Airway epithelial cell (primary cell): ENCODE measurements around a stretch of chr7.

GRCh38 chr7:44820831-44821067 lies 24.3 kb downstream of the PPIA start:
- RAMPAGE, long total RNA = no peak

GRCh38 chr7:44965633-44966191 lies 13.1 kb downstream of the MYO1G start:
- RAMPAGE, long total RNA = no peak

GRCh38 chr7:45038863-45039509 lies 39.0 kb downstream of the CCM2 start:
- RAMPAGE, long total RNA = no peak

- RAMPAGE, long total RNA = no peak
These were observed 2.9 kb downstream of the RAMP3 start for GRCh38 chr7:45160367-45161010.

- RAMPAGE, long total RNA = no peak
These were observed 10.2 kb upstream of the ADCY1 start for GRCh38 chr7:45563922-45564495.

- RAMPAGE, long total RNA = no peak
These were observed 4.7 kb downstream of the IGFBP3 start for GRCh38 chr7:45916390-45916831.

DNA sequence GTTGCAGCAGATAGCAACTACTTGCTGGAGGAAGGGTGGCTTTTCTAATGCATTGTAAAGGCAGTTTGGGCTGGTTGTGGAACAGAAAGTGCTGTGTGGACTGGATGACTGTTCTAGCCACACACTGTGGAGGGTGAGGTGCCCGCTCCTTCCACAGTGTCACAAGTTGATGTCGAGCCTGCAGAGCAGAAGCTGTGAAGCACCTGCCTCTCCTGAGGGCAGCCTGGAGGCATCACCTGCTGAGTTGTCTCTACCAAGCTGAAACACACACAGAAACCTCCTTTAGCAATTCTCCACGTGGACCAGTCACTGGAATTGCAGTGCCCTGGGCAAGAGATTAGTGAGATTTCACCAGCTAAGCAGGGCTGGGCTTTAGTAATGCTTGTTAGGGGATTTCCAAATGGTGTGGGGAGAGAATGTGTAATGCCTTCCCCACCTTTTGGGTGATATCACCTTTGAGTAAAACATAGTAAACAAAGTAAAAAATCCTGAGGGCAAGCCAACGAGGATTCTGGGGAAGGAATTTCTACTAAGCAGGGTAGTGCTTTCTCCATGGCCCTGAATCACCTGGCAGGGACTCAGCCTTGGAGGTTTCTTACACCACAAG lies 232.9 kb upstream of the IGFBP3 start:
- RAMPAGE, long total RNA = no peak

- RAMPAGE, long total RNA = no peak
These were observed 433.7 kb upstream of the IGFBP3 start for GRCh38 chr7:46354896-46355095.

GRCh38 chr7:46741261-46741583 lies 820.1 kb upstream of the IGFBP3 start:
- RAMPAGE, long total RNA = no peak

DNA sequence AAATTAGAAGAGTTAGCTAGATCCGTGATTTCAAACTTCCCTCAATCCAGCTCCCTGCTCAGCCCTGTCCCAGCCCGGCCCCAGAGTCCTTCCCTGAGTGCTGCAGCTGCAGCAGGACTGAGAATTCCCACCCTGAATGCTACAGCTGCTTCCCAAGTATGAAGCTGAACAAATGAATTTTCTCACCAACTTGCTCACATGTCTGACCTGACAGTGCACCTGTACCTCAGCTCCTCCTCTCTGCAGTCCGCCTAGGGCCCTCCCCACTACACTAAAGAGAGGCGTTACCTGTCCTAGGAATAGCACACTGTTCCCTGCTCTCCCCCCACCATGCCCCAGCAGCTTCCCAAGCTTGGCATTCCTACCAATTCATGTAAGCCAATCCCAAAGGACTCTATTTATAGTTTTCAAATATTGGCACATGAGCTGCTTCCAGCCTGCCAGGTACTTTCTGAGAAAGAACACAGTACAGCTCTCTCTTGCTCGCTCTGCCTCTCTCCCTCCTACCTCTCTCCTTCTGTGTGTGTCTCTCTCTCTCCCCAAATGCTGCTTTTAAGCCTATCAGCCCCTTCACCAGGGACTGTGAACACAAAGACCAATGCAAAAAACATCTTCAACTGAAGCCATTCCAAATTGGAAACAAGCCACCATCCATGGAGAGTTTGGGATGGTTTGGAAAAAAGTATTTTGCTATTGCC lies 400.1 kb downstream of the TNS3 start:
- RAMPAGE, long total RNA = no peak

DNA sequence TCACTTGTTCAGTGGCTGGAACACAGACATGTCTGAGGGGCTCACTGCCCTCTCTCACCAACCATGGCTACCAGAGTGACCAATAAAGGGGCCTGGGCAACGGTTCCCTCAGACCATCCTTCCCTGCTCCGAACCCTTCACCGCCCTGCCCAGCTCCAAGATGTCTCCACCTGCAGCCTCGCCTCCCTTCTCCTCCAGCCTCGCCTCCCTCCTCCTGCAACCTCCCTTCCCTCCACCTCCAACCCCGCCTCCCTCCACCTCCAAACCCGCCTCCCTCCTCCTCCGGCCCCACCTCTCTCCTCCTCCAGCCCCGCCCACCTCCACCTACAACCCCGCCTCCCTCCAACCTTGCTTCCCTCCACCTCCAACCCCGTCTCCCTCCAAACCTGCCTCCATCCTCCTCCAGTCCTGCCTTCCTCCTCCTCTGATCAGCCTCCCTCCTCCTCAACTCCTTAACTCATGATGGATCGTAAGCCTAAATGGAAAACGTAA lies 353.3 kb downstream of the TNS3 start:
- RAMPAGE, long total RNA = no peak

GRCh38 chr7:47266794-47267365 lies 315.0 kb downstream of the TNS3 start:
- RAMPAGE, long total RNA = no peak

DNA sequence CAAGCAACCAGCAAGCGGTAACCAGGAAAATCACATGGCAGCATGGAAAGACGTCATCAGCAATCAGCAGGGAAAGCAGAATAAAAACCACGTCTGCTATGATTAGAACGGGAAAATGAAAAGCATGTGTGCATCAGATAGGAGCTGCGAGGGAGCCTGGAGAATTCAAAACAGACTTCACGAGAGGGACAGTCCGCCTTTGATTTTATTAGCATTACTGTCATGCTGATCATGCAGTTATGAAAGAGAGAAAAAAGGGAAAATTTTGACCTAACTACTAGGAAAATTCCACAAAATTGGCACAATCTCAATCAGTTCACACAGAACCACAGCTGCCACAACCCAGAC lies 296.1 kb downstream of the TNS3 start:
- RAMPAGE, long total RNA = no peak

DNA sequence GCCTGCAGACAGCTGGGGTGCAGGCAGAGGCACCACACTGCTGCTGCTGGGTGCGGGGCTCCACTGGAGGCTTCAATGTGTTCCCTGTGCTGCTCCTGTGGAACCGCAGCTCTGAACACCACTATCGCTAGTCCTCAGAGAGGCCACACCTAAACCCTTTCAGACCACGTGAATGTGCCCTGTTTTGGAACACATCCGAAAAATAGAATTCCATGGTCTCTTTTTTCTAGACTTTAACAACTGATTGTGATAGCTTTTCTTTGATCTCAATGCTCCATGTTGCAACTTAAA lies 180.9 kb downstream of the TNS3 start:
- RAMPAGE, long total RNA = no peak

DNA sequence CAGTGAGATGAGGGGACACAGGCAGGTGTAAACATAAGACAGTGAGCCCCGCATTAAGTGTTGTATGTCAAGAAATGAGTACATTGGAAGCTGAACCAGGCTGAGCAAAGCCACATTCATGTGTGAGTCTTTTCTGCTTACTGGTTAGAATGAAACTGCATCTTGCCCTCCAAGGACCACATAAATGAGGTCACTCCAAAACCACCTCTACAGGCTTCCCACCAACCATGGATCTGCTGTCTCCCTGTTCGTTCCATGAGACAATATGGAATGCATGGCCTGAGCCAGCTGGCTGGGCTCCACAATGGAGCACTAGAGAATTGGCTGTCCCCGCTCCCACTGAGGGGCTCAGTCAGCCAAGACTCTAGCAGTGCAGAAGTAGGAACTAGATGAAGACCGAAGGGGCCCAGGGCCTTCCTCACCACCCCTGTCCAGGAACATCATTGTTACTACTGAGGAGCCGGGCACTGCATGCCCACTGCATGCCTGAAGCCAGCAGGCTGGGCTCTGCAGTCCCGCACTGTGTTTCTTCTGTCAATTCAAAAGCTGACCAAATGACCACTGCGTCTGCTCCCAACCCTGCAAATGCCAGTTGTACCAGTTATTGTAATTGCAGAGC lies 120.7 kb downstream of the TNS3 start:
- RAMPAGE, long total RNA = no peak

DNA sequence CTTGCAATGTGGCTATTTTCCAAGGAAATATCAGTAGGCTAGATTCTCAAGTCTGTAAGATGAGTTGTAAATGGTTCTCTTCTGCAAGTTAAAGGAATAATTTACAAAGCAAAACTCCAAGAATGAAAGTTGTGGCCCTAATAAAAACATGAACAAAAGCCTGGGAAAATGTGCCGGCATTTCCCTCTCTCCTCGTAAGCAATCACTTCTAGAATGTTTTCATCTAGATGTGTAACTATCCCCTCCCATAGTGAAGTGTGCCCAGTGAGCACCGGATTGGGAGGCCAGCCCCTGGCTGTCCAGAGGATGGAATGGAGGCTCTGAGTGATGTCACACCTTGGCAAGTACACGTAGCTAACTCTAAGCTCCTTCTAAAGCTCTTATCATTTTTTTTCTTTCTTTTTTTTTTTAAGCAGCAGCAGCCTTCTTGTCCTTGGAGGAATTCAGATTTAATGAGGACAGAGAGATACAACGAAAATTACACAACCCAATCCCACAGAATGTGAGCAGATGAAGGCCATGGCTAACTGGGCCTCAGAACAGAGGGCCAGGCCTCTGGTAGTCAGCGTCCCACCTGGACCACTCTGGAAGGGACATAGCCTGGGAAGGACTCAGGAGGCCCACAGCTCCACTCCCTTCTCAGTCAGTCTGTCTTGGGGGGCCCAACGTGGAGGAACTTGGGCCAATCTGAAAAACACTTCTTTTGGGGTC lies 11.3 kb downstream of the TNS3 start:
- RAMPAGE, long total RNA = no peak

DNA sequence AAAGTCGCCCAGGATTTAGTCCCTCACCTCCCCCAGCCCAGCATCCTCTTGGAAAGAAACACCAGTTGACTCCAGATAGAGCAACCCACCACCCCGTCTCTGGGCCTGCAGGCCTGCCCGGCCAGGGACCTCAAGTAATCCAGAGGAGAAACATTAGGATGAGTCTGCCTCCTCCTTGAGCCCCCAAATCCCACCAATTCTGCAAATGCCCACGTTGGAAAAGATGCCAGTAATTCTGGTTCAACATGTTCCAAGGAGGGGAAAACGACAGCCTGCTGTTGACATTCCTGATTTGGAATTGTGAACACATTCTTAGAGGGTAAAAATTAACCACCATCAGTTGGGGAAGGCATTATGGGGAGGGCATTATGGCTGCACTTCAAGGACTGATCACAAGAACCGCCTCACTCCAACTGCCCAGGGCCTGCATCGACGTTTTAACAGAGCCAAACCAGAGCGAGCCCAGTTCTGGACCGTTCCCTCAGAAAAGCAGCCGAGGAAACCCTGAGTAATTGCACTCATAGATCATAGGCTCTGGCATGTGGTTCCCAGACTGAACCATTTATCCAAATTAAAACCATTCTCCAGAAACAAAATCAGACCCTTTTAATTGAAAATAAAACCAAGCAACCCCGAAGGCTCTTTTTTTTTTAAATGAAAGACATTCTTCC lies 8.2 kb downstream of the TNS3 start:
- RAMPAGE, long total RNA = no peak

- RAMPAGE, long total RNA = no peak
These were observed 1.0 kb downstream of the TNS3 start for GRCh38 chr7:47580748-47581389.

DNA sequence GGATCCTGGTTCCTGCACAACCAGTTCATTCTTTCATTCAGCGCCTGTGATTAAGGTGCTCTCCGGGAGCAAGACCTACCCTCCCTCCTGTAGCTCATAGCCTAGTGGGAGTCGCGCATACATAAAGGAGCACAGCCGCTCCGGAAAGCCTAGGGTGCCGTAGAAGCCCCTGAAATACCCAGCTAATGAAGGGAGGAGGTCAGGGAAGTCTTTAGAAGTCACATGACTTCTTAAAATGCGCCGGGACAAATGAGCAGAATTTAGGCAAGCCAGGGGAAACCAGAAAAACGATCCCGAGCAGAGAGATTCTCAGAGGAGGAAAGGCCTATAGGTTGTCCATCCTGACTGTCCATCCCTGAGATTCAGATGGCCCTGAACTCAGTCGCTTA lies 526 bp upstream of the TNS3 start:
- RAMPAGE, long total RNA = no peak

- RAMPAGE, long total RNA = no peak
These were observed 882 bp upstream of the TNS3 start for GRCh38 chr7:47582832-47583154.